SUDHL5 (cell line): ENCODE data around the gene TUT4.

GRCh38 chr1:52423853-52424551, 19.6 kb downstream of the PRPF38A start:
- PRO-cap: no peak

DNA sequence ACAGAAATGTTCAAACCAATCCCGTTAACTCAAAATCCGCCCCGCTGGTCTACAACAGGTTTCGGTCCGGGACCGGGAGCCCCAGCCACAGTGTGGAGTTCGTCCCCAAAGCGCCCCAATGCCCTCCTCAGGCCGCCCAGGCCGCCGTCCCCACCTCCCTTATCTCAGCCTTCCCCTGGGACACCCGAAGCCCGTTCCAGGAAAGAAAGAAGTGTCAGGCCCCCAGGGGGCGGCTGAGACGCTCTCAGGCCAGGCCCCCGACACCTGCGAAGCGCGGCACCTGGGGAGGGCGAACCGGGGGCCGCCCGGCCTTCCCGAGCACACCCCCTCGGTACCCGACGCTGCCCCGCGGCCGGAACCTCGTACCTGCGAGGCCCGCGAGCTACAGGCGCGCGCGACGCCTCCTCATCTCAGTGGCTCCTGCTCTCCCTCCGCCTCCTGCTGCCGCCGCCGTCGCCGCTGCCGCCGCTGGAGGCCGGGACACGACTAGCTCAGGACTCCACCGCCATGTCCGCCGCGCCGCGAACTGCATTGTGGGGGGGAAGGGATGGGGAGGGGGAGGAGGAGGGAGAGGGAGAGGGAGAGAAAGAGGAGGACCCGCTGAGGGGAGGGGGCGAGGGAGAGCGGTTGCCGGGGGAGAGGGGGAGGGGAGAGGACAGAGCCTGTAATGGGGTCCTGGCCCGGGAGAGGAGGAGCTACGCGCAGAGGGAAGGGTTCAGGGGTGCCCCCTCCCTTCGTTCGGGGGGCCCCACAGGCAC, at the start of gene TUT4:
Gene TUT4 (minus strand): TSS at position 528 of the 758 bp plus-strand sequence.
- PRO-cap: bidirectional peak, plus-strand start outside the sequence, minus-strand start at position 528 of the sequence

DNA sequence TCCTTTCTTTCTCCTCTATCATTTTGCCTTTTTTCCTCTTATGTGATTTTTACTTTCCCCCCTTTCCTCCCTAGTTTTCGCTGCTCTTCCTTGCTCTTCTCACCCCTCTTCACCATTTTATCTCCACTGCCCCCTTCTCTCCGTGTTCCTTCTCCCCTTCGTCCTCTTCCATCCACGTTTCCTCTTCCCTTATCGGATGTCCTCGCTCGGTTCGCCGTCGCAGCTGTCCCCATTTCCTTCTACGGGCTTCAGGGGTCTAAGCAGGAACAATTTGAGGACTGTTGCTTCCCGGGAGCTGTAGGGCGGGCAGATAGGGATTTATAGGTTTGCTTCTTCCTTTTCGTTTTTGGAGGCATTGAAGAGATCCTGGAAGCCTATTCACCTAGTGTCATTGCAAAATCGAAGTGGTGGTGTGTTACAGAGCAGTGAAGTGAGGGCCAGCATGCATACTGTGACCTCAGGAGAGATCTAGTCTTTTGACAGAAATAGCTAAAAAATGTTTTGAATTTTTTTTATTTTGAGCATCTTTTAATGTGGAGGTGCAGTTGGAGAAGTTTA, 820 bp downstream of the ZYG11B start:
- PRO-cap: no peak

DNA sequence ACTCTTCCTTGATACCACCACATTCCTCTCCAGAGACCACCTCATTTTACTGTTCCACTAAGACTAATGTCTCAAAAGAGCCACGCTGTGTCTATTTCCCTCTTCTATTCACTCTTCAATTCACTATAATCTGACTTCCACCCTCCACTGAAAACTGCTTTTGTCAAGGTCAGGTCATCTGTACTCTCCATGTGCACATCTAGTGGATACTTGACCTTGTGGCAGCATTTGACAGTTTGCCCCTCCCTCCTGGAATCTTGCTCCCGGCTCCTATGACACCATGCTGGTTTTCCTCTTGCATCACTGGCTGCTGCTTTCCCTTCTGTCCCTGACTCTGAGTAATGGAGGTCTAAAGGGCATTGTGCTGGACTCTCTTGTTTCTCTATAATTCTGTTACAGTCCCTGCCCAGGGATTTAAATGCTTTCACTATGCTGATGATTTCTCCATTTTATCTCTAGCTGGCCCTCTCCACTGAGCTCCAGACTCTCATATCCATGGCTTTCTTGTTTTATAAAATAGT, 37.0 kb upstream of the PODN start:
- PRO-cap: no peak

- PRO-cap: no peak
Observed at GRCh38 chr1:53082259-53082861, 20.3 kb downstream of the PODN start.

DNA sequence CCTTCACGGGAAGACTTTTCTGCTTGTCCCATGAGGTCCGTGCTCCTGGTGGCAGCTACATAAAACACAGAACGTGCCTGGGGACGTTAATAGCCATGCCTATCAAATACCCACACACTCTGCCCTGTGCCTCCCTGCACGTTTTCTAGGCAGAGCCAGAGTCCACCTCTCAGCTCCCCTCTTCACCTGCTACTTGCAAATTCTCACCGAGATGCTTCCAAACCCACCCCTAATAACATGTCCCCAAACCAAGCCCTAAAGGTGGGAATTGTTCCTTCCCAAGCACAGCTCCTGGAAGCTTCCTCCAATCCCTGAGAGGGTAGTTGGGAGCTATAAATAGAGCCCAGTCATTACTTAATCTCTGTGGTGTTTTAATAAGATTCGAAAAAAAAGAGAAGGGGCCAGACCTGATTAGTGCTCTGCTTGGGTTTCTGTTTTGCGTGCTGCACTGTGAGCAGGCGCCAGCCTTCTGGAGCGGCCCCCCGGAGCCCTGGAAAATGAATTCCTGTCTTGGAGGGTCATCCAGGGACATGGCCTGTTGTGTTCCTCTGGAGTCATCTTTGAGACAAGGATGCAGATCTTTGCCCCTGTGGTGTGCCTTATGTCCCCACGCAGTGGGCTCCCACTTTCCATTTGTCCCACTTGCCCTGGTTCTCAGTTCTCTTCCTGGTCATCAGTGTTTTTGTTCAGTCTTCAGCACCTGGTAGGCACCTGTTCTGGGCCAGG, 33.3 kb downstream of the SLC1A7 start:
- PRO-cap: no peak

GRCh38 chr1:53196040-53196471, 568 bp upstream of the CPT2 start:
- PRO-cap: no peak

DNA sequence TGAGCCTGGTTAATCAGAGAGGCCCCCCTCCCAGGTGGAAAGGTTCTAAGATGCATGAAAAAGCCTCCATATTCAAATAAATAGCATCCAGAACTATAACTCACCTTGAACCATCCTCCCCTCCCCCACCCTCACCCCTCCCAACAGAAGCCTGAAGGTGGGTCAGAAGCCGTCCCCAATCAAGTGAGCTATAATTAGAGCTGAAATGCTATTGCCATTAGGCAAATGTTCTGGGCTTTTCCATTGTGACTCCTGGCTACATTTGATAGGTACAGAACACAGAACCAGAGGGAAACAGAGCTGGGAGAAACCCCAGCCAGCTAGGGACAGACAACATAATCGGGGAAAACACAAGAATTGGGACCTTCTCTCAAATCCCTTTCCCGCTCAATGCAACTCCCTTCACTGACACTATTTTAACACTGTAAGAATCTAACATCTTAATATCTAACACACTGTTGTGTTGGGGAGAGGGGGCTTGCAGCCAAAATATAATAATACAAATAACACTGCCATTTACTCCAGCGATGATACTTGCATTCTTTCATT, 41.4 kb downstream of the LRP8 start:
- PRO-cap: no peak

GRCh38 chr1:53294514-53295018, 33.3 kb downstream of the LRP8 start:
- PRO-cap: no peak

- PRO-cap: no peak
Observed at GRCh38 chr1:53325248-53325919, 2.5 kb downstream of the LRP8 start.

DNA sequence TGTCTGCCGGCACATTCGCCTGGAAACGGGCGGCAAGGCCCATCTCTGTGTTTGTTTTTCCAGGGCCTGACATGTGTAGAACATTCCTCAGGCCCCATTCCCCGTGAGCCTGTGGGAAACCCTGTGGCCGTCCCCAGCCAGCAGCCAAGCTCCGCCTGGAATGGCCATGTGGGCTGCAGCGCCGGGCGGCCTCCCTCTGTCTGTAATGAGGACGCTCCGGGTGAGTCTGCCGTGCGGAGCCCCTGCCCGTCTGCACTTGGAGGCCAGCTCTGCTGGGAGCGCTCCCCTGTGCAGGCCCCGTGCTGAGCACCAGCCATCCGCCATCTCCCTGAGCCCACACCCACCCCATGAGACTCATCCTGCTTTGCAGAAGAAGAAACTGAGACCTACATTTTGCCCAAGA, 67.5 kb downstream of the DMRTB1 start:
- PRO-cap: no peak

DNA sequence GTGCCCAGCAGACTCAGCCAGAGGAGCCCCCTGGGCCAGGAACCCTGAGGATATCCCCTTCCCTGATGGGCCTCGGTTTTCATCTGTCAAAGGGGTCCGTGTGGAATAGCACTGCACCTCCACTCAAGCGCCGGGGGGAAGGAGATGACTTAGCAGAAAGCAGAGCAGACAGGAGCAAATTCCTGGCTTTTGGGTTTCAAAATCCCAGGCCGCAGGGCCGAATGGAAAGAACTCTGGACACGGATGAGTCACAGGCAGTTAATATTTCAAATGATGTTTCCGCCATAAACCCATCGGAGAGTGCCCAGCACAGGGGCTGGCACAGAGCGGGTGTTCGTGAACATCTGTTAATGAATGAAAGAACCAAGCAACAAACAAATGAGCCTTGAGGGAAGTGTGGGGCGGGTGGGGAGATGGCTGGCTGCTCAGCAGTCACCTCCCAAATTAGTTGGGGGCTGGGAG, 83.0 kb downstream of the DMRTB1 start:
- PRO-cap: no peak

GRCh38 chr1:53736887-53737236, 2.1 kb downstream of the GLIS1 start:
- PRO-cap: no peak

DNA sequence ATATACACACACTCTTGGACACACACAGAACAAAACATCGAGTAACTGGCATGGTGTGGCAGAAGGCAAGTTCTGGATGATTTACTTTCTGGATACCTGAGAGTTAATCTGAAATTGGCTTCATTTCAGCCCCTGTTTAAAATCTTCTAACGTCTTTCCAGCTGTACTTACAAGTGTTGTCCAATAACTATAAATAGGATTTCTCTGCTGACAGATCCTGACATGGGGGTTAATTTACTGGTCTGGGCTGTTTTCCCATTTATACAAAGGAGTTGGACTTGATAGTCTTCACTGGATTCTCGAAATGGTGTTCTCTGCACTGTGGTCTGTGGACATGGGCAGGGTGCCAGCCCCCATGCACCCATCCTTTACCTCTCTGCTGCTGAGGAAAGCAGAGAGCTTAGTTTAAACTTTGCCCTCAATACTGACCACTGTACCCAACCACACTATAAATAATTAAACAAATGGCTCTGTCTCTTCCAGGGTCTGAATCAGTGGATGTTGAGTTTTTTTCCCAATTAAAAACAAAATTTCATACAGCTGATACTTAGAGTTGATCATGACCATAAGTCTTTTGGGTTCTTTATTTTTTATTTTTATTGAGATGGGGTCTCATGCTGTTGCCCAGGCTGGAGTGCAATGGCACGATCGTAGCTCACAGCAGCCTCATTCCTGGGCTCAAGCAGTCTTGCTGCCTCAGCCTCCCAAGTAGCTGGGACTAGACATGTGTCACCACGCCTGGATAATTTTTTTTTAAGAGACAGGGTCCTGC, 5.3 kb downstream of the DIO1 start:
- PRO-cap: no peak

DNA sequence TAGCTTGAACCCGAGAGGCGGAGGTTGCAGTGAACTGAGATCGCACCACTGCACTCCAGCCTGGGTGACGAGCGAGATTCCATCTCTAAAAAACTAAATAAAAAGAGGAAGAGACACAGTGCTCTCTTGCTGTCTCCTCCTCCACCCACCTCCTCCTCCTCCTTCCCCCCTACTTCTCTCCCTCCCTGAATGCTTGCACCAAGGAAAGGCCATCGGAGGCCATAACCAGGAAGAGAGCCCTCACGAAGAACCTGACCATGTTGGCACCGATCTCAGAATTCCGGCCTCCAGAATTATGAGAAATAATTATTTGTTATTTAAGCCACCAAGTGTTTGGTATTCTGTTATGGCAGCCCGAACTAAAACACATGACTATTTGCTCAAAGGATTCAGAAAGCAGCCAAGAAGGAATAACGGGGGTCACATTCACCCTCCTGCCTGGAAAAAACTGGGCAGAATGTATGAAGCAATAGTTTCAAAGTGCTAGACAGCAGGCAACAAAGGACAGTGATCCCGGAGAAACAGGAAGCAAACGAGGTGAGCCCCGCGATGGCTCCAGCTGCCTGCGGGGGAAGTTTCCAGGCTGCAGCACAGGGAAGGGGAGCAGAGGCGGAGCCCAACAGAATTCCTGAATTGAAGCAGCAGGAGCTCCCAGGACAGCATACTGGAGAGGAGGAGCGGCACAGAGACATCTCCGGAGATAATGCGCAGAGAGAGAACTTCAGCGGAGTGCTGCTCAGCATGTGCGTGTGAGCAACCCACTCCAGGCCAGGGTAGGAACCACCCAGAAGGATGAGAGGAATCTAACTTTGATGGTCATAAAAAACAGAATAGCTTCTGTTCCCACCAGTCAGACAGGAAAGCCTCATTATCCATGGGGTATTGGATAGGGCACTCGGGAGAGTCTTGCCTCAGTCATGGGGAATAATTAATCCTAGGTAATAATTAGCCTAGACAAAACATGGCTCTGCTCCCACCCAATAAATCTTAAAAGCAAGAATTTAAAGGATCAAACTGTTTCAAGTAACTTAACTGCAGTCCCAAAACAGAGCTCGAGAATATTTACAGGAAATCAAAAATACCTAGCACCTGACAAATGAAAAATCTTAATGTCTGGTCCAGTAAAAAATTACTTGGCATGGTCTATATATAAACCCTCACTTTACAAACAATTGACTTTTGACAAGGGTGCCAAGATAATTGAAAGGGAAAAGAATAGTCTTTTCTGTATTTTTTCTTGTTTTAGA, 35.5 kb downstream of the LDLRAD1 start:
- PRO-cap: no peak

DNA sequence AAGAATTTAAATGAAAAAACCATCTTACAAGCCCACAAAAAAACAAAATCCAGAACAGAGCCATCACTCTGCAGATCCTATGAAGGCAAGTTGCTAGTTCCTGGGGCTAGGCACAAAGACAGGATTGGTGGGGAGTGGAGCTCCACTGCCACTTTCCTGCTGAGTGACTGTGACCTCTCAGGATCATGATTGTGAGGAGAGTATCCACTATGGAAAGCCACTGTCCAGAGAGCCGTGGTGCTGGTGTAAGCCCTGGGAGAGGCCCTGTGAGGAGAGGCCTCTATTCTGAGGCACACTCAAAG, 23.1 kb upstream of the CDCP2 start:
- PRO-cap: no peak

DNA sequence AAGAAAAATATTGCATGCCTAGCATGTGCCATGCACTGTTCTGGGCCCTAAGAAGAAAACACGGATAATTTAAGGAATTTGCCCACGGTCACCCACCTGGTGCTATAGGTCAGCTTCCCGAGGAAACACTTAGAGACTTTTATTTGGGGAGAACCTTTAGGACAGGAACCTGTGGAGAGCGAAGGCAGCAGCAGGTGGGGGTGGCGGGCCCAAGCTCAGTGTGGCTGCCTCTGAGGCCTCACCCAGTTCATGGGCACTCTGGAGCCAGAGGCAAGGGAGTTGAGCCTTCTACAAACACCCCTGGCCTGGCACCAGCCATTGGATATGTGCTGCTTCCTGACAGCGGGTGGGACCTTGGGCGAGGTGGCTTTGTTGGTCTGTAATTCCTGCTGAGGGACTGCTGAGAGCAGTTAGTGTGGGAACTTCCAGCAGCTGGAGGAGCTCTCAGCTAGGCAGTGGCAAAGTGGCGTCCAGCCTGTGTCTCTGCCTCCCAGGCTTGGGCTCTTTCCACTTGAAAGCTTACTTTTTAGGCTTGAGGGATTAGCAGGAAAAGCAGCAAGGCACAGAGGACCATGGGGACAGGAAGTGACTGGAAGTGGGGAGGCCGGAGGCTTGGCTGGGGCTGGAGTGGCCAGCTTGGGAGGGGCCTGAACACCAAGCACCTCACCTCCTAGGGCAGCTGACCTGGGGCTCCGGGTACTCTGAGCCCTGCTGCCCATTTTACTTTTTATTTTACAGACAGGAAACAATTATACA, 19.1 kb downstream of the MRPL37 start:
- PRO-cap: no peak

DNA sequence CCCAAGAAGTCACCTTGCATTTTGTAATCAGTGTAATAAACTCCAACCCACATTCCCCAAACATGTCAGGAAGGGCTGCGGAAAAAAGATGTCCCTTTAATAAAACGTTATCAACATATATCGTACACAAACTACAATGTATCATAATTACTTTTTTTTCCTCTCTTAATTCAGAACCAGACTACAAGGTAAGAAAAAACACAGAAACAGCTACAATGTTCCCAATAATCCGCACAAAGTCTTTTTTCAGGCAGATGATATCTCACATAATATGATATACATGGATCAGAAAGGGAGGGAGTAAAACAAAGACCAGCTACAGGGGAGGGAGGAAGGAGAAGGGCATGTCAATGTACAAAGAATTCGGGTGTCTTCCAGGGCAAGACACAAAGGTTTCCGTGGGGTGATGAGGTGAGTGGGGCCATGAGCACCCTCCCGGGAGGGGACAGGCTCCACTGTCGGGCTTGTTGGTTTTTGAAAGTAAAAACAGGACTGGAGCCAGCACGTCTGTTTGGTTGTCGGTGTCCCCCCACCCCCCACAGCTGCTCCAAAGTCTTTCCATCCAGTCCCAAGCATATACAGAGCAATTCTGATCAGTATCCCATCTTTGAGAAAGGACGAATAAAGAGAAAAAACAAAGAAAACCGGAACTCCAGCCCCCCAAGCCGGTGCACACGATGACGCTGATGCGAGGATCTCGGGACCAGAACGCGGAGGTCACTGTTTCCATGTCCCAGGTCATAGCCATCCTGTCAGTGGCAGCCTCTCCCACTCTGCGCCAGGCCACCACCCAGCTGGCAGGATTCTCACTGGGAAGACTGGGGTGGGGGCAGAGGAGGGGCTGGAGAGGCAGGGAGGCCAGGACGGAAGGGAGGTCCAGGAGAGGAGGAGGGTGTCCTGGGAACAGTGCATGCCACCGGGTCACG, 25.7 kb downstream of the MRPL37 start:
- PRO-cap: no peak

- PRO-cap: no peak
Observed at GRCh38 chr1:54230865-54231453, 31.0 kb downstream of the MRPL37 start.

DNA sequence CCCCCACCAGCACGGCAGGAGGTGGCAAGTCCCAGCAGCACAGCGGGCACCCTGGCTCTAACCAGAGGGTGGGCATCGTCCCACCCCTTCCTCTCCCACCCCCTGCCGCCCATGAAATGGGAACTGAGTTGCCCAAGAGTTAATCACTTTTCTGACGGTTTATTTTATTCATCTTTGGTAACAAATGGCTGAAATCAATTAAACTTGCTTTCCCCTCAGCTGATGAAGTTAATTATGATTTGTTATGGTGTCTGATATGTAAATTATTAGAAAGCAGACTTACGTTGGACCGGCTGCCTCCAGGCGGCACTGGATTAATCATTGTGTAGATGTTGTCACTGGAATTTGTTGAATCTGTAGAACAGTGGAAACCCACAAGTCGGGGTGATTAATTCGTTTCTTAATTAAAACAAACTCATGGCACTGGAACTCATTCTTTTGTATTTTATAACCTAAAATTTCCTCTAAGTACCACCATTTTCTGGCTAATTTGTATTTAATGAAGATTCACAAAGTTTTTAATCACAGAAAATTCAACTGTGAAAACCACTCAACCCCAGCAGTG, 39.0 kb downstream of the MRPL37 start:
- PRO-cap: no peak